Mesothelial cell of epicardium (in vitro differentiated cells): ENCODE results near the gene PRR29.

GRCh38 chr17:63997626-63998821 is at the start of gene PRR29:
Gene PRR29 (plus strand): TSS chr17:63998351.
- PRO-cap, result no peak

- PRO-cap, result no peak
These were observed 929 bp downstream of the ICAM2 start for GRCh38 chr17:64019375-64020033.

GRCh38 chr17:64054221-64054790 is 33.9 kb upstream of the ICAM2 start:
- PRO-cap, result no peak

DNA sequence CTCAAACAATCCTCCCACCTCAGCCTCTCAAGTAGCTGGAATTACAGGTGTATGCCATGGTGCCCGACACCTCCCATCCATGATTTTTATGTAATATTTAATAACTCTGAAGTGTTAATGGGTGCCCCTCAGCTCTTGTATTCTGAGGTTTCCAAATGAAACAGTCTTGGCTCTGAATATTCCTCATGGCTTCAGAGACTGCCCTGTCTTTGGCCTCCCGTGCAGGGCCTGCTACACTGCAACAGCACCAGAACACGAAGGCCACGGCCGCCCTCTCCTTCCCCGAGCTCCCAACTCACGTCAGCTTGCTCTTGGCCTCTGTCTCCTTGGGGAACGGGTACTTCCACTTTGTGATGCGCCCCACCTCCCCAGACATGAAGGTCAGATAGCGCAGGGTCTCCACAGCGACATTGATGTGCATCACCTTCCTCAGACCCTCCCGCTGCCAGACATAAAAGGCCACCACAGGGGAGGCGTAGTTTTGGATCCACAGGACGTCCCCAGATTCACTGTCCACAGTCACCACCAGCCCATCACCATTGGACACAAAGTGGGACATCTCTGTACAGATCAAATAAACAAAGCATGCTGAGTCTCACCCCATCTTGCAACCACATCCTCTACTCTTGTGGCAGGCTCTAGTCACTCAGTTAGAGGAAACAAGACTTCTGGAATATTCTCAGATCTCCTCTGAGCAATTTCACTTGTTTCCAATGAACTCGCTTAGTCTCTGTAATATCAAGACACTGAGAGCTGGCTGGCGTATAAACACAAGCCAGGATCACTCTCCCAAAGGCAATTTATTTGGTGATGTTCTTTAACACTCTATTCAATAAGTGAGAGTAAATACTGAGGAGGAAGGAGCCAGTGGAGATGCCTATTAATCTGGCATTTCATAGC is 46.2 kb upstream of the ICAM2 start:
- PRO-cap, result no peak

- PRO-cap, result no peak
These were observed 8.9 kb downstream of the ERN1 start for GRCh38 chr17:64120940-64121550.

GRCh38 chr17:64393528-64393886 is 2.8 kb upstream of the PECAM1 start:
- PRO-cap, result no peak

GRCh38 chr17:64441927-64443029 is 6.6 kb upstream of the MILR1 start:
- PRO-cap, result no peak

DNA sequence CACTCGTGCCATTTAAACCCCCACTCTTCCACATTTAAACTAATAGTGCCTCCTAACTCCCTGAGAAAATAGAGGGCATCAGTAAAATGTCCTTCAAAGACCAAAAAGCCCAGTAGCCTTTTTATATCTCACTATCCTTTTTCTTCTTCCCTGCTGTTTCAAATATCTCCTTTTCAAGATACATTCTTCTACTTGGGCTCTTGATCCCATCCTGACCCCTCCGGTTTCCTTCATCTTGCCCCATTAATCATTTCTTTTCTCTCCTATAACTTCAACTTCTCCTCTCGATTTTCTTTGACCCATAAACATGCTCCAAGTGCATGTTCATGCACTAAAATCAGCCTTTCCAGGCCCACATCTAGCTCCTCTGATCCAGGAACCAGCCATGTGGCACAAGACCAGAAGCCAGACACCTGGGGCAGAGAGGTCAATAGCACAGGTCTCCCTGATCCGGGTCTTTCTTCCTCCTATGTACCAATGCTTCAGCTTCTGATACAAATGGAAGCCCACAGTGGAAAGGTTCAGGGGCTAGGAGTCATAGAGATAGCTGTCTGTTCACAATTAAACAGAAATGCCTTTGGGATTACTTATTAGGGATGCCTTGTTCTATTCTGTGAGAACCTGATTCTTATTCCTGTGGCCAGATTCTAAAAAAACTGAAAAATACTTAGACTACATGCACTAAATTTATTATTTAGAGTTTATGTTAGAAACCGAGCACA is 11.8 kb downstream of the POLG2 start:
- PRO-cap, result no peak

GRCh38 chr17:64511223-64511767 is 4.5 kb downstream of the CEP95 start:
- PRO-cap, result no peak

DNA sequence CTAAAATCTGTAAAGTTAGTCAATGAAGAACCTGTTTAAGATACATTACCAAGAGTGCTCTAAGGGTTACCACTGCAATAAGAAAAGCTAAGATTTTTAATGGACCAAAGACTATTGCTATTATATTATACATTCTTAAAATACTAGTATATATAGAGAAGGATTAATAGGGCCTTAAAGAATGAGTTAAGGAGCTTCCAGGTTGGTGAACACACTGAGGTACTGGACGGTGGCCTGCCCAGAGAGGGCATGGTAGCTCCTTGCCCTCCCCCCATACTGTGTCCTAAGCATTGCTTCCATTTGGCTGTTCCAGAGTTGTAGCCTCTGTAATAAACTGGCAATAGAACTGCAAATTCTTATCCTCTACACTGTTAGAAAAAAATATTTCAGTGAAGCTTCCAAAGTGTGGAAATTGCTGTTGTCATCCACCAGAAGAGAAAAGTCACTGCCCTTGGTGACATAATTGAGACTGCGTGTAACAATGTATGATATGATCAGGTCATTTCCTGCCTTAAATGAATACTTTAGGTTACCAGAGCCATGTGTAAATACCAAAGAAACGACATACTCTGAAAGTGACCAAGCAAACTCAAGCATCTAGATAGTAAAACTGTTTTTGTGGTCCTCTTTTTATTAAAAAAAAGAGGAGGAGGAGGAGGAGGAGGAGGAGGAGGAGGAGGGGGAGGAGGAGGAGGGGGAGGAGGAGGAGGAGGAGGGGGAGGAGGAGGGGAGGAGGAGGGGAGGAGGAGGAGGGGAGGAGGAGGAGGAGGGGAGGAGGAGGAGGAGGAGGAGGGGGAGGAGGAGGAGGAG is 65.9 kb downstream of the CEP95 start:
- PRO-cap, result no peak

DNA sequence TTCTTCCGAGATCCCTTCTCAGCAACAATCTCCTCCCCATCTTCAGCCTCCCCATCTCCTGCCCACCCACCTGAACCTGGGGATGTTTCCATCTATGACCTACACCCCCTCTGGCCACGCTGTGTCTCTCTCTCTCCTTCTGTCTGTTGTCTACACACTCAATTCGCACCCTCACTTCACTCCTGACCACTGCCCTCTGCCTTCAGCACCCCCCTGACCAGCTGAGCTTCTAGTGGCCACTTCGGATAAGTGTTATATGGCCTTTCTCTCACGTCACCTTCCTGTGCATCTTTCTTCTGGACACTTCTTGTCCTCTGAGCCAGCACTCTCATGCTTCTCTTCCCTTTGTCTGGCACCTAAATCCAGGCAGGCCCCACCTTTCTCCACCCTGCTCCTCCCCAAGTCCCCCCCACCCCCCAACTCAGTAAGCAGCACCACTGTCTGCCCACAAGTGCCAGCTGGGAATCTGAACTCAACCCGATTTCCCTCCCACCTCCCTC is 113.2 kb upstream of the SMURF2 start:
- PRO-cap, result no peak

- PRO-cap, result no peak
These were observed 119.4 kb upstream of the SMURF2 start for GRCh38 chr17:64781228-64782210.

DNA sequence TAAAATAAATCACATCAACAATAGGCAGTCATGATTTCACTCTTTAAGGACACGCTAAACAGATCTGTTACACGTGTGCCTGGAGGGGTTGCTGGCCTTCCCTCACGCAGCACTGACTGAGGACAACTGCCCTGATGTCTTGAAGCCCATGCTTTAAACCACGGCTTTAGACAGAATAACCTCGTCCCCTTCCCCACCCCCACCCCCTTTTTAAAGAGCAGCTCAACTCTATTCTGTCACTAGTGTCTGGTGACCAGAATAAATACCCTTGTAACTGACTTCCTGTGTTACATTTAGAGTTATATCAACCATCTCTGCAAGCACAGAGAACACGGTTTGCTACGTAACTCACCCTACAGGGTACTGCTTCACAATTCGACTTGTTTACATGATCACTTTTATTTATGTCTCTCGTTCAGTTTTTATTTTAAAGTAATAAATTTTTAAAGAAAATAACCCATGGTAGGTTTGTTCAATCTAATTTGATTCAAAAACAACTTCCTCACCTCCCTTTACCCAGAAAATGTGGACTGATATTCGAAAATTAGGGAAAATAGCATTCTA is 50.7 kb upstream of the LRRC37A3 start:
- PRO-cap, result no peak

- PRO-cap, result no peak
These were observed 55.0 kb upstream of the LRRC37A3 start for GRCh38 chr17:64974089-64974891.

GRCh38 chr17:64986329-64987015 is 67.2 kb upstream of the LRRC37A3 start:
- PRO-cap, result no peak

DNA sequence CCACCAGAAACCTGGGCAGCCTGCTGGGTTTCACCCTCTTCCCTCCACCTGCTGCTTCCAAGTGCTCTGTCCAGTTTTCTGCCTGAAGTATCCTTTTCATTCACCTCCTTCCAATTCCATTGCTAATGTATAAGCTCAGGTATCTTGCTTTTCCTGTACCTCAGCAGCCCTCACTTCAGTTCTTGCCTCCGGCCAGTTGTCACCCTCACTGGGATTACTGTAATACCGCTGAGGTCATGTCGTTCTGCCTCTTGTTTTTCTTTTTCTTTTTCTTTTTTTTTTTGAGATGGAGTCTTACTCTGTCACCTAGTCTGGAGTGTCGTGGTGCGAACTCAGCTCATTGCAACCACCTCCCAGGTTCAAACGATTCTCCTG is 54.9 kb downstream of the GNA13 start:
- PRO-cap, result no peak

GRCh38 chr17:65042943-65043446 is 13.5 kb downstream of the GNA13 start:
- PRO-cap, result no peak

DNA sequence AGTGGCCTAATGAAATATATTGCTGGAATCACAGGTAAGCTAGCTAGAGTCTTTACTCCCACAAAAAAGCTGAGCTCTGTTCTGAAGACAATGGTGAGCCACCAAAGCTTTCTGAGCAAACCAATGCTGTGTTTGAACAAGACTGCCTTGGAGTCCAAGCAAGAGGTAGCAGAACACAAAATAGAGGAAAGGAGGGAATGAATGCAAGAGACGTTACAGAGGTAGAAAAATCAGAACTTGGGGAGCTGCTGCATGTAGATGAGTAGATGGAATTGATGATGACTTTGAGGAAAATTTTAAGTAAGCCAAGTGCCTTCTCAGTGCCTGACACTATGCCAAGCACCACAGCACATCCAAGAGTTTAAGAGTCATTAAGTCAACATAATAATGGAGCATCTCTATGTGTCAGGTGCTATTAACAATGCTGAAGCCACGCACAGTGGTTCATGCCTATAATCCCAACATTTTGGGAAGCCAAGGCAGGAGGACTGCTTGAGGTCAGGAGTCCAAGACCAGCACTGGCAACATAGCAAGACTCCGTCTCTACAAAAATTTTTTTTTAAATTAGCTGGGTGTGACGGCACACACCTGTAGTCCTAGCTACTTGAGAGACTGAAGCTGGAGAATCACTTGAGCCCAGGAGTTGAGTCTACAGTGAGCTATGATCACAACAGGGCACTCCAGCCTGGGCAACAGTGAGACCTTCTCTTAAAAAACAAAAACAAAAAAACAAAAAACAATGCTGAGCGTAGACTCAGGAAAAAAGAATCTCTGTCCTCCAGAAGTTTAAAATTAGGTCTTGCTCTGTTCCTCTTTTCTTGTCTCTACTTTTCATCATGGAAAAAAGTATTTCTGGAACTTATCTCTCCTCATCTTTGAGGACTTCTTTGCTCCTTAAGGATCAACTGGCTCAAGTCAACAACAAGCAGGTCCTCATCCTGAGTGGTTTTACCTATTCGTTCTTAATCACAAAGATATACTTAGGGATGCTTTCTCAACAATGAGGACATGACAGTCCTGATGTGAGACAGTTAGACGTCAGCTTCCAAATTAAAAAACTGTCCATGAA is 6.2 kb downstream of the GNA13 start:
- PRO-cap, result no peak

- PRO-cap, result no peak
These were observed 36.2 kb downstream of the RGS9 start for GRCh38 chr17:65173263-65173843.

DNA sequence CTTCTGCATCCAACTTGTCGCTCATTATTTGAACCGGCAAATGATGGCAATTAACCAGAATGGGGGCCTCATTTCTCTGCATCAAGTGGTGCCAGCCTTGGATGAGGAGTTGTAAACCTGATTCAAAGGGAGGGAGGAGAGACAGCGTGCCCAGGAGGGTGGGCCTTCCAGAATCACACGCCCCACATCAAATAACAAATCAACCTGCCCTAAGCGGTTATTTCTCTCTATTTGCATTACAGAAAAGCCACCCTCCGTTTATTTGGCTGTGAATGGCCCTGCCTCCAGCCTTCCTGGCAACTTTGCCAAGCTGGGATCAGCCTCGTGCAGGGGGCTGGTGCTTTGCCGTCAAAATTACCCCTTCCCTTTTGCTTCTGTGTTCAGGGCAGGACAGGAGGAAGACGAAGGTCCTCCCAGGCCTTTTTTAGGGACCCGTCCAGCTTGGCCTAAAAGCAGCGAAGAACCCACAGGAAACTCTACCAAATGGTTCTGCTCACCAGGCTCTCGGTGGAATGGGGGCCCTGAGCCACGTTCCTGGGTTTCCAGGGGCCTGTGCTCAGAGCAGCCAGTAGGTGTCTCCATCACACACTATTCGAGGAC is 156.7 kb downstream of the RGS9 start:
- PRO-cap, result no peak